Sigmoid colon (tissue), 4 donors: Measurements from ENCODE around the genes H4C9, H2AC12, H2AC17 and OR2B2.

- PRO-cap: no peak
- RAMPAGE, long total RNA, 4 experiments: no peak in any of the 4 experiments
Measured at GRCh38 chr6:26594676-26595107, 2.1 kb upstream of the ABT1 start.

DNA sequence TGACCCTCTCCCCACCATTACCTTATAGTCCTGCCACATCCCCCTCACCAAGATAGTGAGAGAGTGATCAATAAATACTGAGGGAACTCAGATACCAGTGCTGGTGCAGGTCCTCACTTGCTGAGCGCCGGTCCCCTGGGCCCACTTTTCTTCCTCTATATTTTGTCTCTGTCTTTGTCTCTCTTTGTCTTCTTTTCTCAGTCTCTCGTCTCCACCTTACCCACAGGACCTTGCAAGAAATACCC is 17.4 kb downstream of the ZNF322 start:
- PRO-cap: no peak
- RAMPAGE, long total RNA, 4 experiments: no peak in any of the 4 experiments

GRCh38 chr6:27139081-27139349 is at the start of gene H4C9:
TSS of gene H4C9 (plus strand) at chr6:27139282.
- PRO-cap: no peak
- RAMPAGE, long total RNA, 4 experiments: start-site peak on the plus strand in 3 of 4 experiments, at chr6:27139223-27139290 at its widest, 14 to 65 reads per replicate

DNA sequence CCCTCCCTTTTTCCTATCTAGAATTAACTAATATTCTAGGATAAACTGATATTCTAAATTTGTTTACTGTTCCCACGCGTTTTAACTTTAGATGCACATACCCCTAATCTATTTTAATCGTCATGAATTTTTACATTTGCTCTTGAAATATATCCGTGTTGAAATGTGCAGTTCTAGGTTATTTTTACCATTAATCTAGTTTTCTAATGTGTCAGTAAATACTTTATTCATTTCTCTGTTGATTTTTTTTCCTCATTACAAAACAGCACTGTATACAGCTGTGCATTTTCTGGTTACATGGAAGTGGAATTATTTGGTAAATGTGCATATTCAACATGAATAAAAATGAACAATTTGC is 1.2 kb downstream of the H4C9 start:
- PRO-cap: no peak
- RAMPAGE, long total RNA, 4 experiments: no peak in any of the 4 experiments

DNA sequence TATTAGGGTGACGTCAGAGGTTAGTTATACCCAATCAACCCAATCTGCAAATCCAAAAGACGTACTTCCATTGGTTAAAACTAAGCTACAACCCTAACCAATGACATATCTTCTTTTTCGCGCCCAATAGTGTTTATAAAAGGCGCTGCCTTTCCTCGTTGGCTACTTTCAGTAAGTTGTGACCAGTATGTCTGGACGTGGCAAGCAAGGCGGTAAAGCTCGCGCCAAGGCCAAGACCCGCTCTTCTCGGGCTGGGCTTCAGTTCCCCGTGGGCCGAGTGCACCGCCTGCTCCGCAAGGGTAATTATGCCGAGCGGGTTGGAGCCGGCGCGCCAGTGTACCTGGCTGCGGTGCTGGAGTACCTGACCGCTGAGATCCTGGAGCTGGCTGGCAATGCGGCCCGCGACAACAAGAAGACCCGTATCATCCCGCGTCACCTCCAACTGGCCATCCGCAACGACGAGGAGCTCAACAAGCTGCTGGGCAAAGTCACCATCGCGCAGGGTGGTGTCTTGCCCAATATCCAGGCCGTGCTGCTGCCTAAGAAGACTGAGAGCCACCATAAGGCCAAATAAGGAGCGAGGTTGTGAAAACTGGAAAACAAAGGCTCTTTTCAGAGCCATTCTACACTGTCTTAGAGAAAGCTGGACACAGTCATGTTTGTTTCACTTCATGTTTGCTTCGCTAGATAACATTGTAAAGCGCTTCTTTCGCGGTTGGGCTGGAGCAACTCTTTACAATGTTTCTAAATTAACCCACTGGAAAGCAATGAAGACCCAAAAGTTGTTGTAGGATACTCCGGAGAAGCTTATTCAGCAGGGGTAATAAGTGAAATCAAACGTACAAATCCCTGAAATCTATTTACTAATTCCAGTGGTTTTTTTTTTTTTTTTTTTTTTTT is at the start of gene H2AC12:
H2AC12 (plus strand) TSS at position 165 of the 900 bp plus-strand sequence.
- PRO-cap: bidirectional peak, plus-strand start at position 165 of the sequence, minus-strand start outside the sequence
- RAMPAGE, long total RNA, 4 experiments: start-site peak on the plus strand in 1 of 4 experiments, centred at position 163 of the sequence, 66 reads per replicate

DNA sequence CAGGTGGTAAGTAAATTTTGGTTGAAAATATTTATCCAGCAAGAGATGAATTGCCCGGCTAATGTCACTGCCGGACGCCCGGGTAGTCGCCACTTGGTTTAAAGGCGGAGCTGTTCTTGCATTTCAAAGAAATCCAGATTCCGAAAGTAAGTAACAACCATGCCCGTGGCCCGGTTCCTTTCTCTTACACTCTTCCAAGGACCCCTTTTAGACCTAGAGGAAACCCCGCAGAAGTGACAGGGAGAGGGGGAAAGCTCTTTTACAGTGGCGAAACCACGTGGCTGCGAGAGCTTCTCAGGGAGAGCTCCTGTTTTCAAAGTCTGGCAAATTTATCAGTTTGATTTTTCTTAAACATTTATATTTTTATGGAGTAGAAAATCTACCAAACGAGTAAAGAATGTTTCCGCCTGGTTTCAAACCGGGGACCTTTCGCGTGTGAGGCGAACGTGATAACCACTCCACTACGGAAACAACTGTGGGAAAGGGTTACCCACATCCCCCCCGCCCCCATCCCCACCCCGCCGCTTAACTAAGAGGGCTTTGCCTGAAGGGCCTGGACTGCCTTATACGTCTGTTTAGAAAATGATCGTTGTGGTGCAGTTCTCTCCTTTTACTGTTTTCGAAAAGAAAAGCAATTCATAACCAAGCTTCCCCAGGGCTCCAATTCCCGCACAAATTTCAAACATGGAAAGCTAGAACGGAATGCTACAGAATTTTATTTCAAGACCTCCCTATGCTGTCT is 41.6 kb upstream of the PRSS16 start:
- PRO-cap: no peak
- RAMPAGE, long total RNA, 4 experiments: no peak in any of the 4 experiments

- PRO-cap: no peak
- RAMPAGE, long total RNA, 4 experiments: no peak in any of the 4 experiments
Measured at GRCh38 chr6:27280160-27280550, 31.9 kb downstream of the POM121L2 start.

DNA sequence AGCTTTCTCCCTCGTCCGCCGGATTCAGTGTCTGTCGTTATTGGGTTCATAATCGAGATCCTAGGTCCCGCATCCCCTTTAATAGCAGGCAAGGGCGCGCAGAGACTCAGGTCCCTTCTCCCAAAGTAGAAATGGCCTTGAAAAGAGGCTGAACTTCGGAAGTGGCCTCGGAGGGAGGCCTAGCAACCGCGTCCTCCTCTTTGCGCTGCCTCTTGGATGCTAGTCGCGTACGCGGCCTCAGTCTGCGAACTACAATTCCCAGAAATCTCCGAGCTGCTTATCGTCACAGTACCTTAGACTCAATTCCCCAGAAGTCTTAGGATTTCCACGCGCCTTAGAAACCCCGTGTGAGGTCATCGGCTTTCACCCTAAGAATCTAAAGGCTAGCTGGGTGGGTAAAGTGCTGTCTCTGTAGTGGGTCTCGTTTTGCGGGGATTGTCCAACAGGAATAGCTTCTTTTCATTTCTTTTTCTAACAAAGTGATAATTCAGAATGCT is 34.4 kb downstream of the ZNF391 start:
- PRO-cap: no peak
- RAMPAGE, long total RNA, 4 experiments: no peak in any of the 4 experiments

DNA sequence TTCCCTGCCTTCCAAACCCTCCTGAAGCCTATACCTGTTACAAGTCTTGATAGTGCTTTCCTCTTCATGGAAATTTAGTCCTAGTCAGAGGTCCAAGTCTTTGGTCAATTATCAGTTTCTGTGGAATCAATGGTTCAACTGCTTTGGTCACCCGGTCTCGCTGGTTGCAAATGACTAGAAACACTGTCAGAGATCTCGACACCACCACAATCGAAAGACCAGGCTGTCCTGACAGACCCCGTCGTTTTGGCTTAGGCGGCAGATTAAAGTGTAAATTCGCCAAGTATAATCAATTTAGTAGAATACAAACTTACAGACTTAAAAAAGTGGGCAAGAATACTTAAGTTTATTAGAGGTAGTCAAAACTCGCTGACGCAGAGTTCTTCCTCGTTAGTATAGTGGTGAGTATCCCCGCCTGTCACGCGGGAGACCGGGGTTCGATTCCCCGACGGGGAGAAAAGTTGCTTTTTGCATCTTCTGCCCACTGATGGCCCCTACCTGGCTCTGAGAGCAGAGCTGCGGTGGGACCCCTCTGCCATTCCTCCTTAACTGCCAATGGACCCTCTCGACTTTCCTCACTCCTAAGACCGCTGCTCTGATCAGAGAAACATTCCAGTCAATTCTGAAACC is 30.6 kb upstream of the ZNF184 start:
- PRO-cap: no peak
- RAMPAGE, long total RNA, 4 experiments: no peak in any of the 4 experiments

DNA sequence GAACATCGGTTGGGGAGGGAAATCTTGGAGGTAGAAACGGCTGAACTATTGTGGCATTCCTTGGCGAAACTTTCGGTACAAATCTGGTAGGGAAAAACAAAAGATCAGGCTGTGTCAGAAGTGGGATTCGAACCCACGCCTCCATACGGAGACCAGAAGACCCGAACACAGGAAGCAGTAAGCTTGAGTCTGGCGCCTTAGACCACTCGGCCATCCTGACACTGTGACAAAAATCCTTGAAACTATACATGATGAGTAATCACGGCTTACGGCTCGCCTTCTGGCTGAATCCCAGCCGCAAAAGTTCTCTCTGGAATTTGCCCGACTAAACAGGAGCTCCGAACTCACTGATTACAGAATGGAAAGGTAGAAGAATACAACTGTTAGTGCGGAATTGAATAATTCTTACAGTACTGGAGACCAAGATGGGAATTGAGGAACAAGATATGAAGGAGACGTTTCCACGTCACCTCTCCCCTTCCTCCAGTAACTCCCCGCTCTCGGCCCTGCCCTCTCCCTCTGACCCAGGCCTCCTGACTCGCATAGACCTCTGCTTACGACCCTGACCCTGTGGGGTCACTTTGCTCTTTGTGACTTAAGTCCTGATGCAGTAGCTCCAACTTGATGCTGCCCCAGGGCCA is 132.7 kb upstream of the ZNF184 start:
- PRO-cap: no peak
- RAMPAGE, long total RNA, 4 experiments: no peak in any of the 4 experiments

GRCh38 chr6:27684433-27685053 is 123.2 kb downstream of the H2BC13 start:
- PRO-cap: no peak
- RAMPAGE, long total RNA, 4 experiments: no peak in any of the 4 experiments

DNA sequence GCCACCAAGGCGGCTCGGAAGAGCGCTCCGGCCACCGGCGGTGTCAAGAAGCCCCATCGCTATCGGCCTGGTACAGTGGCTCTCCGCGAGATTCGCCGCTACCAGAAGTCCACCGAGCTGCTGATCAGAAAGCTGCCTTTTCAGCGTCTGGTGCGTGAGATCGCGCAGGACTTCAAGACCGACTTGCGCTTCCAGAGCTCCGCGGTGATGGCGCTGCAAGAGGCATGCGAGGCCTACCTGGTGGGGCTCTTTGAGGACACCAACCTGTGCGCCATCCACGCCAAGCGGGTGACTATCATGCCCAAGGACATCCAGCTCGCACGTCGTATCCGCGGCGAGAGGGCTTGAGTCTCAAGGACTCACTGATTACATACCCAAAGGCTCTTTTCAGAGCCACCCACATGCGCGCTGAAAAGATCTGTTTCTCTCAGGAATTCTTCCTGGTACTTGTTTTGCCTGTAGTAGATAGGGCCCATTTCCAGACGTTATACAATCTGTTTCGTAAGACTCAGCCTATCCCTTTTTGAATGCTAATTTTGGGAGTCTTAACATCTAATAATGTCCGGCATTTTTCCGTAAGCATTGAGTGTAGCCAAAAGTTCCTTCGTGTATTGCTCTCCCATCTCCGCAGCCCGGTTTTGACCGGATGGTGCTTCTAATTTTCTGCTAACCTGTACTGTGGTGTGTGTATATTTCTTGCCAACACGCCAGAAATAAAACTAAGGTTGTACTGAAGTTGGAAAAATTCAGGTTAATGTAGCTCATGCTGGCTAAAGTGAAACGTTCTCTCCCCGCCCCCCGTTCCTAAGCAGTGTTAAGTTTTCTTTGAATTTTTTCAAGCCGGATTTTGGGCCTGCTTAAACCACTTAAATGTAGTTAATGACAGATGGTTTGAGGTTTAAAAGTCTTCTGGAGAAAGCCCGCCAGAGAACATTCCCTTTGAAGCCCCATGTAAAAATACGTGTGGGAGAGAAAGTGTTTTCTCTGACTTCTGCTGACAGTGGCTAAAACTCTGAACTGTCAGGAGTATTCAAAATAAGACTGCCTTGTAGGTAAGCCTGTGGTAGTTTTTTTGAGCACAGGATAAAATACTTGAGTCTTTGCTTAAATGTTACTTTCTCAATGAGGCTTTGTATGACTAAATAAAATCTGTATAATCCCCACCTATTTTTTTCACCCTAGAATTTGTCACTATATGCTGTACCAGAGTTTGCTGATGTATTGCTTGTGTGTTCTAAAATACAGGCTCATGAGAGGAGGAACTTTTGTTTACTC is 723 bp downstream of the H3C10 start:
- PRO-cap: no peak
- RAMPAGE, long total RNA, 4 experiments: no peak in any of the 4 experiments

DNA sequence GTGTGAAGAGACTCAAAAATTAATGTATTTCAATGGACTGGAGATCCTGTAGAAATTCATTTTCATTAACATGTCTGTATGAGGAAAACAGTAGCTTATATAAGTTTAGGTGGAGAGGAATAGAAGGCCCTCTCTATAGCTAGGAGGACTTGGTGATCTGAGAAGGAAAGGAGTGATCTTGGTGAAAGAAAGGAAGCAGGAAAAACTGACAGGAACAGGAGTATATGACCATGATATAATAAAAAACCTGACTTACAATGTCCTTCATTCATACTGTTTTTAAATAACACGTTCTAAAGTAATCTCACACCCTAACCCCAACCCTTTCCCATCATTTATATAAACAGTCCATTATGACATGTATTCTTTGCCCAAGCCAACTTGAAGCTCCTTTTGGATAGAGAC is 2.1 kb downstream of the H2AC15 start:
- PRO-cap: no peak
- RAMPAGE, long total RNA, 4 experiments: no peak in any of the 4 experiments

- PRO-cap: no peak
- RAMPAGE, long total RNA, 4 experiments: no peak in any of the 4 experiments
Measured at GRCh38 chr6:27872619-27872820, 374 bp upstream of the H3C11 start.

GRCh38 chr6:27888424-27889113 is 2.1 kb downstream of the H3C12 start:
- PRO-cap: no peak
- RAMPAGE, long total RNA, 4 experiments: no peak in any of the 4 experiments

DNA sequence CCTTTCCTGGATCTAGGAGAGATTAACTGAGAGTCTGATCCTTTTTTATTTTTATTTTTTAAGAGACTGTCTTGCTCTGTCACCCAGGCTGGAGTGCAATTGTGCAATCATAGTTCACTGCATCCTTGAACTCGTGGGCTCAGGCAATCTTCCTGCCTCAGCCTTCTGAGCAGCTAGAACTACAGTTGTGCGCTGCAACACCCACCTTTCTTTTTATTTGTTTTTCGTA is 1.4 kb downstream of the H3C12 start:
- PRO-cap: no peak
- RAMPAGE, long total RNA, 4 experiments: no peak in any of the 4 experiments

- PRO-cap: unidirectional peak, minus-strand start at chr6:27893185
- RAMPAGE, long total RNA, 4 experiments: no peak in any of the 4 experiments
Measured at GRCh38 chr6:27892554-27893314, at the start of gene H2AC17. TSS of gene H2AC17 (minus strand) at chr6:27893185.

DNA sequence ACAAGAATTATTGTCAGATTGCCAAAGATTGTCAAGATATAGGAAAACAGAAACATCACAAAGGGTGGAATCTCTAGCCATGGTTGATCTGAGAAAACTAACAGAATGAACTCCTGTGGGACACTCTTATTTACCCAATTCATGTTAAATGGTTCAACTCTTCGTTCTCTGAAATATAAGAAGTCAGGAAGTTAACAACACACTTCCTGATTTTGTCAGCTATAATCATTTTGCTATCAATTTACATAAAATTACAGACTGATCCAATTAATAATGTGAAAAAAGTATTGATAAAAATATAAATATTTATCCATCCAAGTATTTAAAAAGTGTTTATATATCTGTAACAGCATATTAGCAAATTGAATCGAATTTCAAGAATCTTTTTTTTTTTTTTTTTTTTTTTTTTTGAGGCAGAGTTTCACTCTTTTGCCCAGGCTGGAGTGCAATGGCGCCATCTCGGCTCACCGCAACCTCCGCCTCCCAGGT is at the start of gene OR2B2:
OR2B2 (minus strand) TSS at position 220 of the 489 bp plus-strand sequence.
- PRO-cap: no peak
- RAMPAGE, long total RNA, 4 experiments: no peak in any of the 4 experiments

DNA sequence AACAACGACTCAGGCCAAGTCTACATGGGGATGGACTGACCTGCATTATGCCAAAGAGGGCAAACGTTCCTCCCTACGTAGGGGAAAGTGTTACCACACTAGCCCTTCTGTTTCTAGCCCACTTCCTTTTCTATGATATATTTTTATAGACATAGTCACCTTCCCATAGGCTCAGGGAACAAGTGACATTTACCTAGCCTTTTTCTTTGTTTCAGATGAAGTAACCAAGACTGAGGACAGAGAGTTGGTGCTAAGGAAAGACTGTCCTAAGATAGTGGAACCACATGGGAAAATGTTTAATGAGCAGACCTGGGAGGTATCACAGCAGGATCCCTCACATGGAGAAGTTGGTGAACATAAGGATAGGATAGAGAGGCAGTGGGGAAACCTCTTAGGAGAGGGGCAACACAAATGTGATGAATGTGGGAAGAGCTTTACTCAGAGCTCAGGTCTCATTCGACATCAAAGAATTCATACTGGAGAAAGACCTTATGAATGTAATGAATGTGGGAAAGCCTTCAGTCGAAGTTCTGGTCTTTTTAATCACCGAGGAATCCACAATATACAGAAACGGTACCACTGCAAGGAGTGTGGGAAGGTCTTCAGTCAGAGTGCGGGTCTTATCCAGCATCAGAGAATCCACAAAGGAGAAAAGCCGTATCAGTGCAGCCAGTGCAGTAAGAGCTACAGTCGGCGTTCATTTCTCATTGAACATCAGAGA is 7.4 kb downstream of the ZSCAN9 start:
- PRO-cap: no peak
- RAMPAGE, long total RNA, 4 experiments: start-site peak on the plus strand in 1 of 4 experiments, centred at position 201 of the sequence, 18 reads per replicate

DNA sequence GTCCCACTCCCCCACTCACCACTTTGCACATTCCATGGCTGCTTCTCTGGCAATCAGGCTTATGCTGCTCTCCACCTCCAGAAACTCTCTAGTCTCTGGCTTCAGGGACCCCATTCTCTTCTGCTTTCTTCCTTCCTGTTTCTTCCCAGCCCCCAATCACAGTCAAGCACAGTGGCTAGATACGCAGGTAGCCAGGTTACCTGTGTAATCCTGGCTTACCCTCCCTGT is 633 bp upstream of the ZKSCAN4 start:
- PRO-cap: no peak
- RAMPAGE, long total RNA, 4 experiments: no peak in any of the 4 experiments